H9 (cell line): ENCODE data around the genes LIG1, FUT1, RUVBL2, NTF4 and LIN7B.

GRCh38 chr19:47779761-47780294 lies 1.3 kb downstream of the SELENOW start:
- PRO-cap, result no peak

- PRO-cap, result no peak
Observed at GRCh38 chr19:47865188-47865670, 6.2 kb downstream of the TPRX2 start.

GRCh38 chr19:48107471-48108196 lies 3.0 kb downstream of the PLA2G4C start:
- PRO-cap, result no peak

- PRO-cap, result bidirectional peak, plus-strand start at chr19:48169970, minus-strand start at chr19:48169653; bidirectional peak, plus-strand start at chr19:48170418, minus-strand start at chr19:48170302; bidirectional peak, plus-strand start at chr19:48170742, minus-strand start at chr19:48170622
Observed at GRCh38 chr19:48169895-48170858, at the start of gene LIG1. Gene LIG1 (minus strand): TSS chr19:48170344.

DNA sequence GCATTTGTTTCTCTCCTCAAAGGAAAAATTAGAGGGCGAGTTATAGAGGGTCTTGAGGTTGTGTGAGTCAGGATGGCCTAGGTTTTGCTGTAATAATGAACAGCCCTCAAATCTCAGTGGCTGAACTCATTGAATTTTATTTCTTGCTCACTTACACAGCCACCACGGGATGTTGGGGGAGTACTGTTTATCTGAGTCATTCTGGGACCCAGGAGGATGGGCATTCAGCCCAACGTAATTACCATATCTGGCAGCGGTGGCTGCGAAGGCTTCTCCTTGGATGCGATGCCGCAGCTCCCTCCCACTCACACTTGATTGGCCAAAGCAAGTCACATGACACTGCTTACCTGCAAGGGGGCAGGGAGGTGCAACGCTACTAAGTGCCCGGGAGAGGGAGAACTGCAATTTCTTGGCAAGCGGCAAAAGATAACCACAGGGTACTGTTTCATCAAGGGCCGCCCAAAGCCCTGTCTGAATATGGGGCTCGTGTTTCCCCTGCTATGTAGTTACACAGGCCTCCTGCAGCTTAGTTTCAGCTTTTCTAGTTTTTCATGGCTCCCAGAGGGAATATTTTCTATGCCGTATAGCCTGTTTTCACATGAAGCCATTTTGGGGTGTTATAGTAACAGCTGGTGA lies 19.9 kb downstream of the ZSWIM9 start:
- PRO-cap, result bidirectional peak, plus-strand start at position 404 of the sequence, minus-strand start at position 193 of the sequence

GRCh38 chr19:48230870-48231138 lies 24.9 kb downstream of the CARD8 start:
- PRO-cap, result no peak

- PRO-cap, result no peak
Observed at GRCh38 chr19:48258195-48258685, 2.5 kb upstream of the CARD8 start.

DNA sequence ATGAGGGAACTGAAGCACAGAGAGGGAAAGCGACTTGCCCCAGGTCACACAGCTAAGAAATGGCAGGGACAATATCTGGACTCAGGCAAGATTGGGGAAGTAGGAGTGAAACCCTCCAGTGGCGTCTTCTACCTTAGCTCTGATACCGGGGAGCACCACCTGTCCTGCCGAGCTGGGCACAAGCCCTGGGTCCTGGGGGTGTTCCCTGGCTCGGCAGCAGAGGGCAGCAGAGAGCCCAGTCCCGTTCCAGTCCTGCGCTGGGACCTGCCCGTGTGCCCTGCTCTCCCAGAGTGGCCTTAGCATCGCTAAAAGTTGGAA lies 20.5 kb downstream of the CYTH2 start:
- PRO-cap, result bidirectional peak, plus-strand start at position 249 of the sequence, minus-strand start at position 144 of the sequence

DNA sequence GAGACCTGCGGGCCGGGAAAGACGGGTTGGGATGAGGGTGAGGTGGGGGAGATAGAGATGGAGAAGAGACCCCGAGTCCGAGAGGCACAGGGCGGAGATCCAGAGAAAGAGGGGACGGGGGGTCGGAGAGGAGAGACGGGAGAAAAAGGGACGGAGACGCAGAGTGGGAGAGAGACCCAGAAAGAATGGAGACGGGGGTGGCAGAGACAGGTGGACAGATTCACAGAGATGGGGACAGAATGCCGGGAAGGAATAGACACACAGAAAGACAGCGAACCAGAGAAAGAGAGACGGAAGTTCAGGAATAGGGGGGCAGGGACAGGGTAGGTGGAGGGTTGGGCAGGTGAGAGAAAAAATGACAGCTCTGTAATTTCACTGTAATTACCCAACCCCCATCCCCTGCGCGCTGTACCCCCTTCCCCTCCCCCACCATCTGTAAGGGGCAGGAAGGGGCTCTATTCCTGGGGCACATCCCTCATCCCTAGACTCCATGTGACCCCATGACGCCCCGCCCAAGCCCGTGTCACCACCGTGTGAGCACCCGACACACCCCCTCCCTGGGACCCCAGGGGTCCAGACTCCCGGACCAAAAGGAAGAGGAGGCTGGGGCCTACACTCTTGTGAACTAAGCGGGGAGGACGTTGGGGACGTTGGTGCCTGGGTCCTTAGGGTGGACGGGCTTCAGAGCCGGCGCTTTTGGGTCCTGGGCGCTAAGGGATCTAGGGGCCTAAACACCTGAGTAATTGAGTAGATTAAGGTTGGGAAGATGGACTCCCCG lies 1.0 kb downstream of the DBP start:
- PRO-cap, result bidirectional peak, plus-strand start at position 615 of the sequence, minus-strand start at position 280 of the sequence

DNA sequence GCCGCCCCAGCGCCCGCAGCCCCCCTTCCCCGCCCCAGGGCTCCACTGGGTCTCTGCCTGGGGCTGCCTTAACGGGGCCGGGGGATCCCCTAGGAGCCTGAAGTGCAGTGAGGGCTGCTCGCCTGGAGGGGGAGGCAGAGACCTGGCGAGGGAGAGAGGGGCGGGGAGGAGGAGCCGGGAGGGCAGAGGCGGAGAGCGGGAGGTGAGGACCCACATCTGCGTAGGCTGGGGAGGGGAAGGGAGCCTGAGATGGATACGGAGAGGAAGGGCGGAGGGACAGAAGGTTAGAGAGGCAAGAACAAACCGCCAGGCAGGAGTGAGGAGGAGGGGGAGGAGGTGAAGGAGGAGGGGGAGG lies 547 bp upstream of the CA11 start:
- PRO-cap, result bidirectional peak, plus-strand start at position 213 of the sequence, minus-strand start outside the sequence

DNA sequence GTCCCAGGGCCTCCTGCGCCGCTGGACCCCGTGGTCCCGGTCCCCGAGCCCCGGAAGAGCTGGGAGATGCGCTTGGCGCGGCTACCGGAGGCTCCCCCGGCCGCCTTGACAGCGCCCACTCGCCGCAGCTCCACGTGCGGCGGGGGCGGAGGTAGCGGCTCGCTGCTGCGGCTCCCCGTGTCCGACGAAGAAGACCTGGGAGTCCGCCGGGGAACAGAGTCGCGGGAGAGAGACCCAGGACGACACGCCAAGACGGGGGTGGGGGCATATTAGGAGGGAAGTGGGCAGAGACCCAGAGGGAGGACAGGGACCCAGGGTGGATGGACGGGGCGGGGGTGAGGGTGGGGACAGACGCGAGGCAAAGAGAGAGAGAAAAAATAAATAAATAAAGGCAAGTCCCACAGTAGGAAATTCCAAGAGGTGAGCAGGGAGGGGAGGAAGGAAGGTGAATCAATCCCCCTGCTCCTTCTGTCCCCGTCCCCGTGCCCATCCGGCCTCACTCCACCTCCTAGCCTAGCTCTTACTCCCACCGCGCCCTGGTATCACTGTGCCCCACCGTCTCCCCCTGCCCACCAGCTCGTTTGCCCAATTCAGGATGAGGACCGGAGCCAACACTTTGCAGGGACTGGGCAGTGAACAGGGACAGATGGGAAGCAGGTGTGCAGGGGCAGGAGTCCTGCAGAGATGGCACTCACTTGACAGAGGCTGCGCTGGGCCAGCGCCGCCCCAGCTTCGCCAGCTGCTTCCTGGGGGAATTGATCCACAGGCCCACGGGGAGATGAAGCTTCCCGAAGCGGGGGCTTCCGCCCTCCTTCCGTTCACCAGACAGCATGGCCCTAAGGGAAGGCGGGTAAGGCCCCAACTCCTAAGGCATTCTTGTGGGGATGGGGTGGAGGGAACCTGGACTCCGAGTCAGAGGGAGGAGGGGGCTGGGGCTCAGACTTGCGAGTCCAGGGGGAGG lies 679 bp downstream of the RASIP1 start:
- PRO-cap, result no peak

GRCh38 chr19:48752204-48753224 lies at the start of gene FUT1:
Gene FUT1 (minus strand): TSS chr19:48752641.
- PRO-cap, result bidirectional peak, plus-strand start at chr19:48752304, minus-strand start at chr19:48752074; bidirectional peak, plus-strand start at chr19:48752917, minus-strand start at chr19:48752641; bidirectional peak, plus-strand start at chr19:48753274, minus-strand start at chr19:48753111

DNA sequence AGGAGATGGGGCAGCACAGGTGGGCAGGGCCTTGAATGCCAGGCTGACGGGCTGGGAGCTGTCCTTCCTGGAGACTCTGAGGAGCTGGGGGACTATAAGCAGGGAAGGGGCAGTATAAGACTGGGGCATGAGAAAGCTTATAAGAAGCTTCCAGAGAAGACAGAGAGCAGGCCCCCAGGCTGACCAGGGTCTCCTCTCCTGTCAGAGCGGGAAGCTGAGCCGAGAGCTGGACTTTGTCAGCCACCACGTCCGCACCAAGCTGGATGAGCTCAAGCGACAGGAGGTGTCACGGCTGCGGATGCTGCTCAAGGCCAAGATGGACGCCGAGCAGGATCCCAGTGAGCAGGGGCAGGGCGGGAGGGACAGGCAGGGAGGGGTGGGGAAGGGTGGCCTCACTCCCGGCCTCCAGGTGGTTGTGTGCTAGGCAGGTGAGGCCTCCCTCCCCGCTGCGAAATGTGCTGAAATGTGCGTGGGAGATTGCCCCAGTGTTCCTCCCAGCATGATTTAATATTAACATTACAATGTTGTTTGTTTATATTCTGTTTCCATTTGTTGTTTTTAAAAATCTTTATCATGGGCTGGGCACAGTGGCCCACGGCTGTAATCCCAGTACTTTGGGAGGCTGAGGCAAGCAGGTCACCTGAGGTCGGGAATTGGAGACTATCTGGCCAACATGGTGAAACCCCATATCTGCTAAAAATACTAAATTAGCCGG lies 5.6 kb downstream of the NUCB1 start:
- PRO-cap, result no peak

DNA sequence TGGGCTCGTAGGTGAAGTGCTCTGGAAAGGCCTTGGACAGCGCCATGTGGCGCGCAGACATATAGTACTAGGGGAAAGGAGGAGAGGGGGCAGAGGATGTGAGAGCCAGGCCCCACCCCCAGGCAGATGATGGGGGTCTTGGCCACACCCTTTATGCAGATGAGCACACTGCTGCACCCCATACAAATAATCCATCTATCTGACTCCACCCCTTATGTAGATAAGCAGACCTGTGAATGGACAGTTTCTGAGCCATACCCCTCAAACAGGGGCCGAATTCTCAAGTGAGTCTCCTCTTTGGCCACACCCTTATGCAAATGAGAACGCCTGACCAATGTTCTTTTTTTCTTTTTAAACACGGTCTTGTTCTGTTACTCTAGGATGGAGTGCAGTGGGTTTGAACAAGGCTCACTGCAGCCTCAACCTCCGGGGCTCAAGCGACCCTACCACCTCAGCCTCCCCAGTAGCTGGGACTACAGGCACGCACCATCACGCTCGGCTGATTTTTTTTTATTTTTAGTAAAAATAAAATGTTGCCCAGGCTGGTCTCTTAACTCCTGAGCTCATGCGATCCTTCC lies 4.8 kb downstream of the FTL start:
- PRO-cap, result bidirectional peak, plus-strand start at position 366 of the sequence, minus-strand start at position 69 of the sequence

- PRO-cap, result no peak
Observed at GRCh38 chr19:48990986-48991627, 2.0 kb downstream of the GYS1 start.

DNA sequence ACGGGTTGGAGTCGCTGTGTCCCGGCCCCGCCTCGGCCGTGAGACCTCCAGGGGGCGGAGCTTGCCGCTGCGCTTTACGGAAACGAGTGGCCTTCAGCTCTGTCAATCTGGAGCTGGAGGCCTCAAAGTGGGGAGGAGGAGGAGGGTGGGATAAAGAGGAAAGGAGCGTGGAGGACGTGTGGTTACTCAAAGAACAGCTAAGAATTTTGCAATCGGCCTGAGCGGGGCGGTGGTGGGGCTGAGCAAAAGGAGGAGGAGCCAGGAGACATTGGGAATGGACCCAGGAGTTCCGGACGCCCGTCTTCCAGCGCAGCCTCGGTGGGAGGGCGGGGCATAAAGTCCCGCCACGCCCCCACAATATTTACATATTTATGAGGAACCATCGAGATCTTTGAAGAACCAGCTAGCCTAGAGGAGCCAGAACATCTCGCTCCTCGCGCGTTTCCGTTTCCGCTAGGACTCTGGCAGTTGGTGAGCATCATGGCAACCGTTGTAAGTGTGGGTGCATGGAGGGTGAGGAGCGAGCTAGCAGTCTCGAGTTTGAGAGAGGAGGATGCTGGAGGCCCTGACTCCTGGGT lies at the start of gene RUVBL2:
Gene RUVBL2 (plus strand): TSS at position 456 of the 578 bp plus-strand sequence.
- PRO-cap, result bidirectional peak, plus-strand start at position 102 of the sequence, minus-strand start outside the sequence; bidirectional peak, plus-strand start at position 474 of the sequence, minus-strand start at position 328 of the sequence

GRCh38 chr19:49020651-49020884 lies 219 bp upstream of the ENSG00000268655 start:
- PRO-cap, result no peak

DNA sequence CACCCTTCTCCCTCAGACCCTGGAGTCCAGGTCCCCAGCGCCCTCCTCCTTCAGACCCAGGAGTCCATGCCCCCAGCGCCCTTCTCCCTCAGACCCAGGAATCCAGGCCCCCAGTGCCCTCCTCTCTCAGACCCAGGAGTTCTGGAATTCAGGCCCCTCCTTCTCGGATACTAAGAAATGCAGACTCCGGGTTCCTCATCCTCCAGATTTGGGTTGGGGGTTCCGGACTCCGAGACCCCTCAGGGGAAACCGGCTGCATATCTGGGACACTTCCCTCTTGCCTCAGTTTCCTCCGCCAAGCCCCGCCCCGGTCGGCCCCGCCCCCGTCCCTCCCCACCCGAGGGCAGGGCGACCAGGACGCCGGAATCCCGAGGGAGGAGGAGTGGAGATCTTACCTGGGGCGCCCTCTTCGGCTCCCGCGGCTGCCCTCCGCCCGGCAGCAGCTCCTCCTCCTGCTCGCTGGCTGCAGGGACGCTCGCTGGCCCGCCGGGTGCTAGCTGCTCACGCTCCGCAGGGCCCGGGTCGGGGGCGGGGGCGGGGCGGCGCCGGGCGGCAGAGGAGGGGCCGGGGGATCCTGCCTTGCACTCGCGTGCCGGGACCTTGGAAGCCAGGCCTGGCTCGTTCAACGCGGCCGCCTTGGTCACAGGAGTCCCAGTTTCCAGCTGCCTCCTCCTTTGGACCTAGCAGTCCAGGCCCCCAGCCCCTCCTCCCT lies at the start of gene NTF4:
Gene NTF4 (minus strand): TSS at position 263 of the 712 bp plus-strand sequence.
- PRO-cap, result bidirectional peak, plus-strand start at position 584 of the sequence, minus-strand start at position 465 of the sequence

DNA sequence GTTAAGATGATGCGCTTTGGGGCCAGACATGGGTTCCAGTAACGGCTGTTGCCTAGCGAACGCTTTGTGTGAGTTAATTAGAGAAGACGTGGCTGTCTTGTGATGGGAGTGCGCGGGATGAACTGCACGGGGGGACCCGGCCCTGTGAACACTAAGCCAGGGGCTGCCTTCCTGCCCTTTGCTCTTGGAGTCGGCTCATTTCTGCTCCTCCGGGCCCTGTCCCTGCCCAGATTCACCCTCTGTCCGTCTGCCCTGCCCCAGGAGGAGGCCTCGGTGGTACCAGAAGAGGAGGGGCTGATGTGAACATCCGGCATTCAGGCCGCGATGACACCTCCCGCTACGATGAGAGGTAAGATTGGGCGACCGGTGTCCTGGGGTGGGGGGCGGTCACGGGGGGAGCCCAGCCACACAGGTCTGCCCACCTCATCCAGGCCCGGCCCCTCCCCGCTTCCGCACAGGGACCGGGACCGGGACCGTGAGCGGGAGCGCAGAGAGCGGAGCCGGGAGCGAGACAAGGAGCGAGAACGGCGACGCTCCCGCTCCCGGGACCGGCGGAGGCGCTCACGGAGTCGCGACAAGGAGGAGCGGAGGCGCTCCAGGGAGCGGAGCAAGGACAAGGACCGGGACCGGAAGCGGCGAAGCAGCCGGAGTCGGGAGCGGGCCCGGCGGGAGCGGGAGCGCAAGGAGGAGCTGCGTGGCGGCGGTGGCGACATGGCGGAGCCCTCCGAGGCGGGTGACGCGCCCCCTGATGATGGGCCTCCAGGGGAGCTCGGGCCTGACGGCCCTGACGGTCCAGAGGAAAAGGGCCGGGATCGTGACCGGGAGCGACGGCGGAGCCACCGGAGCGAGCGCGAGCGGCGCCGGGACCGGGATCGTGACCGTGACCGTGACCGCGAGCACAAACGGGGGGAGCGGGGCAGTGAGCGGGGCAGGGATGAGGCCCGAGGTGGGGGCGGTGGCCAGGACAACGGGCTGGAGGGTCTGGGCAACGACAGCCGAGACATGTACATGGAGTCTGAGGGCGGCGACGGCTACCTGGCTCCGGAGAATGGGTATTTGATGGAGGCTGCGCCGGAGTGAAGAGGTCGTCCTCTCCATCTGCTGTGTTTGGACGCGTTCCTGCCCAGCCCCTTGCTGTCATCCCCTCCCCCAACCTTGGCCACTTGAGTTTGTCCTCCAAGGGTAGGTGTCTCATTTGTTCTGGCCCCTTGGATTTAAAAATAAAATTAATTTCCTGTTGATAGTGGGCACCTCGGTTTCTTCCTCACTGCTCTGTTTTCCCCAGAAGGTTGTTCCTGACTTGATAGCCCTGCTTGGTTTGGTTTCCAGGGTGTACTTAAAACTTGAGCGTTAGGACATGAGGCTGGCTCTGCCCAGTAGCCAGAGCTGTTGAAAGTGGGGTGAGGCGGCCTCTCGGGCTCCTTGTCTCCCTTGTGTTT lies 6.3 kb upstream of the LIN7B start:
- PRO-cap, result no peak

GRCh38 chr19:49114039-49115533 lies at the start of gene LIN7B:
Gene LIN7B (plus strand): TSS chr19:49114370.
- PRO-cap, result bidirectional peak, plus-strand start at chr19:49114394, minus-strand start at chr19:49114269; bidirectional peak, plus-strand start at chr19:49115201, minus-strand start at chr19:49115032